SJSA1 (cell line): ENCODE measurements around a stretch of chr2.

DNA sequence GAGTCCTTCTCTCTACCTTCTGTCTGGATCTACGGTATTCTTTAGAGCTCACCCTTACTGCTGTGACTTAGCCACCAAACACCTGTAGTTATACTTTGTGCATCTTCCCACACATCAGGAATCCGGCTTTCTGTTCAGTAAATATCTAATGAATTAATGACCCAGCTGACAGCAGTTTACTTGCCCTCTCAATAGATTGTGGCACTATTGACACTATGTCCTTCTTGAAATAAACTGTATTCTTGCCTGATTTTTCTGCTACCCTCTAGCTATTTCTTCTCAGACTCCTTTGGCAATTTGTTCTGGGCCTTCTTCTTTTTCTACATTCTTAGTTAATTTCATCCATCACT, 124.0 kb upstream of the FANCL start:
- RAMPAGE, long total RNA = no peak

- RAMPAGE, long total RNA = no peak
Measured at GRCh38 chr2:58511667-58512047, 270.5 kb upstream of the FANCL start.

- RAMPAGE, long total RNA = no peak
Measured at GRCh38 chr2:59887910-59888329, 665.5 kb downstream of the BCL11A start.

- RAMPAGE, long total RNA = no peak
Measured at GRCh38 chr2:60301023-60301477, 252.4 kb downstream of the BCL11A start.

DNA sequence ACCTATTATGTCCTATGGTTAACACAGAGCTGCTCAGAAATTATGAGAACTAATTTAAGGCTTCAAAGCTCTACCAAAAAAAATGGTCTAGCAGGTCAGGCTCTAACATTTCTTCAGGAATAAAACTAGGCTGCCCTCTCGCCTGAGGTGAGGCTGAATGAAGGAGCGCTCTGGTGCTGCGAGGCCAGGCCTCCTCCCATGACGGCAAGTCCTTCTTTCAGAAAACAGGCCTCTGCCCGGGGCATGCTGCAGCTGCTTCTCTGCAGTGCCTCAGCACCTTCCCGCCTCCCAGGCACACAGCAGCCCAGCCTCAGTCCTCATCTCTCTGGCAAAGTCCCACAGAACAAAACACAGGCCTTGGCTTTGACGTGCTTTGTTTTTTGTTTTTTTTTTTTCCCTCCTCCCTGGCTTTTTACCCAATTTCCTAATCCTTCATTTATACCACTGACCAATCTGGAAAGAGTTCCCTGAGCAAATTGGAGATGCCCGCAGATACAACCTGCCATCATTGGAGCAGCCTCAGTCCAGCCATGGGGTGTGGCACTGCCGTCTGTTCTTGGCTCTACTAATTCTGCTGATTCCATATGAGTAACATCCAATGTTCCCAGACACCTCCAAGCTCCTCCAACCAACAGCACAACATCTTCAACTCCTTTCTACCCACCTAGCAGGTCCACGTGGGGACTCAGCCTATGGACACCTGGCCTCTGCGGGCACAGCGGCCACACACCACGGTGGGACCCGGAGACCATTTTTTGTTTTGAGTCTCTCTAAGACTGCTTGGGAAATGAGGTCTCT, 74.7 kb downstream of the BCL11A start:
- RAMPAGE, long total RNA = no peak

DNA sequence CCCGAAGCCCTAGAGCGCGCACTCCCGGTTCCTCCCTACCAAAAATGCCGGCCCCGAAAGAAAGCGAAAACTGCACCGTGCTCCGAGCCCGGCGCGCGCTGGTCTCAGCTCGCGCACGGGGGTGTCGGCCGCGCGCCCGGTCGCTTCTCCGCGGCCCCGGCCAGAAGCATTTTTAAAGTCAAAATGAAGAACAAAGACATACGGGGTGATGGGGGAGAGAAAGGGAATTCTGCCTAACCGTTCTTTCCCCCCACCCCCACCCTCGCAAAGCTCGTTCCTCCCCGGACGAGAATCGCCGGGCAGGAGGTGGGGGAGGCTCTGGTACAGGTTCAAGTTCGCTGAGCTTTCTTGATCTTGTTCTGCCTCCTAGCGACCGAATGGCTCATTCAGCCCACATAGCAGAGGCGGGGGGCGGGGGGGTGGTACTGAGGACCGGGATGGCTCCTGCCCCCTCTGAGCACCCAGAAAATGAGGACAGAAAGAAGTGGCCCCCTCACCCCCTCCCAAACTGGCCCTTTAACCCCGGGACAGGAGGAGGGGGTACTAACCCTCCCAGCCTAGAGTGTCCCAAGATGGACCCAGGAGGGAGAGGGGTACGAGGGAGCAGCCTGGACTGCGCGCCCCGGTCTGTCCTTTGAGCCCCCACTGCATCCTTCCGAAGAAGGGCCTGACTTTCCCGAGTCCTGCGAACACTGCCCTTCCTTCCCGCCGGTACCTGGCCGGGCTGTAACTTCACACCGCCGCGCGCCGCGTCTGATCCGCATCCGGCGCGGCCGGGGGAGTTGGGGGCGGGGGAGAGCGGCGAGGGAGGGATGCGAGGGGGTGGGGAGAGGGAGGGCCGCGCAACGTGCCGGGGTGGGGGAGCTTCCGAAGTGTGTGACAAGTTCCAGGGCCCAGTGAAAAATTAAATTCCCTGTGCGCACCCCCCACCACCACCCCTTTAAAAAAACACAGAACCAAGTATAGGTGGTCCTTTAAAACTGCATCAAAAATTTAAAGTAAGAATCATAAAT, 3.0 kb downstream of the BCL11A start:
- RAMPAGE, long total RNA = no peak

GRCh38 chr2:60551627-60552247, 1.7 kb downstream of the BCL11A start:
- RAMPAGE, long total RNA = no peak

DNA sequence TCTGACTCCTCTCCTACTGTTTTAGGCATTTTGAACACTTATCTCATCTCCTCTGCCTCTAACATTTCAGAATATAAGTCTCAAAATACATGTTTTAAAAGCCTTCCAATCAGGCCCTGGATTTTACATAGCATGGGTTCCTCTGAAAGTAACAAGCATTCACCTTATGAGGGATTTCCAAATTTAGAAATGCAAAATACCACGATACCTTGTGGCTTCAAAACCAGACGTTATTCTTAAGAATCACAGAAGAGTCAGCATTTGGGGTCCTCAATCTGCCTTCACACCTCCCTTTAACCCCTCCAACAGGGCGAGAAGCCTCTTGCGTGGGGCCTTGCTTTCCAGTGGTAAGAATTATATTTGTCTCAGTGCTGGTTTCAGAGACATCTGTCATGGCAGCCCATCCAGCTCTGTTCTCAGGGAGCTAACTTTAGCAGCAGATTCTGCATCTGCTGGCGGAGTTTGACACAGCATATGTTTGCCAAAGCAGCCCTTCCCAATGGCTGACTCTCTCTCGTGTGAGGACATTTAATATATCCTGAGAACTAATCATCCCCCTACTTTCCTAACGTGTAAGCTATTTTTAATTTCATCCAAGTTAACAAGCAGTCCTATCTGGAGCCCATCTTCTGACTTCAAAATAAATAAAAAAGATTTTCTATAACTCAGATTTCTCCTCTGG, 91.4 kb upstream of the BCL11A start:
- RAMPAGE, long total RNA = no peak

GRCh38 chr2:60948841-60949385, 67.5 kb downstream of the REL start:
- RAMPAGE, long total RNA = no peak

- RAMPAGE, long total RNA = no peak
Measured at GRCh38 chr2:60965328-60965818, 52.1 kb upstream of the PEX13 start.

DNA sequence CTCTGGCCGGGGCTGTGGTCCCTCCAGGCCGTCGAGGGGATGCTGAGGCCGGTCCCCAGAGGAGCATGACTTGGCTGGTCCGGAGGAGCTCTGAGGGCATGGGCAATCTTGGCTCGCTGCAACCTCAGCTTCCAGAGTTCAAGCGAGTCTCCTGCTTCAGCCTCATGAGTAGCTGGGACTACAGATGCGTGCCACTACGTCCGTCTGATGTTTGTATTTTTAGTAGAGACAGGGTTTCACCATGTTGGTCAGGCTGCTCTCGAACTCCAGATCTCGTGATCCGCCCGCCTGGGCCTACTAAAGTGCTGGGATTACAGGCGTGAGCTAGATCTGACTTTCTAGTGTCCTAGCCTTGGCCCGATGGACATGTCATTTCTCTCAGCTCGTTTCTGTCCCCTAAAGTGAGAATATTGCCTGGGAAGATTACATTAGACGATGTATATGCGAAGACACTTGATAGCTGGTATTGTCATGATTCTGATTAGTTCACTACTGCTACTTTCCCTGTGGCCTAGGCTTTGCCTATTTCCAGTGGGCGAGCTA, 16.3 kb downstream of the C2orf74 start:
- RAMPAGE, long total RNA = no peak

- RAMPAGE, long total RNA = no peak
Measured at GRCh38 chr2:61218420-61219122, 56.6 kb downstream of the C2orf74 start.

DNA sequence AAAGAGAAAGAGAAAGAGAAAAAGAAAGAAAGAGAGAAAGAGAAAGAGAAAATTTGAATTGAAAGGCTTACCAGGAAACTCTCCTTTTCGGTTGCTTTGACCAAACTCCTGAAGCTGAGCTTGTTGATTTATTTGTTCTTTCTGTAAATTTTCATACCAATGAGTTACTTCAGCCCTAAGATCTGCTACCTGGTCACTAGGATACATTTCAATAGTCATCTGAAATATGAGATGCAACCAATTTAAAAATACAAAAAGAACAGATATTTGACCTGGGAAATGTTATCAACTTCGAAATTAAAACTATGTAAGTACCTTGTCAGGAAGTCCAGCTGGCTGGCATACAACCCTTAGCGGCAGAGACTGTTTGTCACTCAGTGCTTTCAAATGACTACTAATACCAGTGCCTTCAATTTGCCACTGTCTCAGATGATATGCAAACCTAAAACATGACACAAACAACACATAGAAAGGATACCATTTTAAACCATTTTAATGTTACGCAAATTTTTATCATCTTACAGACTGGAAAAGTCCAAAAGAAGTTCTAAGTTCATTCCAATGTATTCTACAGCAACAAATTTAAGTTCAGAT, 149.6 kb downstream of the C2orf74 start:
- RAMPAGE, long total RNA = no peak

DNA sequence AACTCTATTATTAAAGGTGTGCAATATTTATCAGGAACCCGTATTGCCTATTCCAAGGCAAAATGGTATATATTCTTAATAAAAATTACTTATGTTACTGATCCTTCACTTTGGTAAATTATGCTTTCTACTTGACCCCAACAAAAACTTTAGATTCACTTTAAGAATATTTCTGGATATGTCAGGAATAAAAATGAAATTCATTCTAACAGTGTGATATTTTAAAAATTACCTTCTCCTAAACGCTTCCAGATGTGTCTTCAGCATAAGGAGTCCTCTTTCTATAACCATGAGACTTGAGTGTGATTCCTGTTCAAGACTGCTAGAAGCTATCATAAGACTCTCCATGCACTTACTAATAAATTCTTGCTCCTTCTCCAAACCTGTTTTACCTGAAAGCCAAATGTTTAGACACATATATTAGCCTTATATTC, 152.4 kb downstream of the C2orf74 start:
- RAMPAGE, long total RNA = no peak

- RAMPAGE, long total RNA = no peak
Measured at GRCh38 chr2:61350211-61350591, 120.7 kb downstream of the USP34 start.

DNA sequence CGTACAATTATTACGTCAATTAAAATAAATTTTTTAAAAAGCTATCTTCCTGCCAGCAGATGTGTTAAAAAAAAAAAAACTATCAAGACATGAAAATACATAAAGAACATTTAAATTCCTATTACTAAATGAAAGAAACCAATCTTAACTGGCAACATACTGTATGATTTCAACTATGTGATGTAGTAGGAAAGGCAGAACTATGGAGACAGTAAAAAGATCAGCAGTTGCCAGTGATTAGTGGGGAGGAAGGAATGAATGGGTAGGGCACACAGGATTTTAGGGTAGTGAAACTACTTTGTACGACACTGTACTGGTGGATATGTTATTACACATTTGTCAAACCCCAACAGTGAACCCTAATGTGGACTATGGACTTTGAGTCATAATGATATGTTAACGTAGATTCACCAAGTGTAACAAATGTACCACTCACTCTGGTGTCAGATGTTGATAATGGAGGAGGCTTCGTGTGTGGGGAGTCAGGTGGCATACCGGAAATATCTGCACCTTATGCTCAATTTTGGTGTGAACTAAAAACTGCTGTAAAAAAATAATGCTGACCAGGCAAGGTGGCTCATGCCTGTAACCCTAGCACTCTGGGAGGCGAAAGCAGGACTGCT, 27.3 kb downstream of the USP34 start:
- RAMPAGE, long total RNA = no peak

DNA sequence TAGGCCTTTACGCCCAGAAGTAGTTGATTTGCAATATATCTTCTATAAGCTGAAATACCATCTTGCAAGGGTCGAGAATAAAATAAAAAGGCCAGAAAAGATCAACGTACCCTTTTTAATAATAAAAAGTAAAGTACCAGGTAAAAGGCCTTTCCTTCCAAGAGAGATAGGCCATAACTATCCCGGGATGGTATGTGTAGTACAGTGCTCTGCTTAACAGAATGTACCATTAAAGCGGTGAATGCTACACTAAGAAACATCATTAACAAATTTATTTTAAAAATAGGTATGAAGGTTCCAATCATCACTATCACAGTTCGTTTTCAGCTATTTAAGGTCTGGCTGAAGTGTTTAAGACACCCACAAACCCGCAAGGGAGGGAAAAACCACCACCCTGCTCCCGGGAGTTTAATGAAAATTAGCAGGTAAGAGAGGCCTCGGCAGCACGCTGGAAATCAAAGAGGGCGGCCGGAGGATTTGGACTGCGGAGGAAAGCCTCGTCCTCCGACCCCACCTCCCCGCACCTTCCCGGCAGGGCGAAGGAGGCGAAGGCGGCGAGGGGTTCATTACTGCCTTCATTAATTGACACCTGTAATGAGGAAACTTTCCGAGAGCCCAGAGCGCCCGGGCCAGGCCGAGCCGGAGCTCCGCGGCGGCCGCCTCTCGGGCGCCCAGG, 964 bp downstream of the USP34 start:
- RAMPAGE, long total RNA = no peak

GRCh38 chr2:61482276-61483542, 11.8 kb upstream of the USP34 start:
- RAMPAGE, long total RNA = no peak

DNA sequence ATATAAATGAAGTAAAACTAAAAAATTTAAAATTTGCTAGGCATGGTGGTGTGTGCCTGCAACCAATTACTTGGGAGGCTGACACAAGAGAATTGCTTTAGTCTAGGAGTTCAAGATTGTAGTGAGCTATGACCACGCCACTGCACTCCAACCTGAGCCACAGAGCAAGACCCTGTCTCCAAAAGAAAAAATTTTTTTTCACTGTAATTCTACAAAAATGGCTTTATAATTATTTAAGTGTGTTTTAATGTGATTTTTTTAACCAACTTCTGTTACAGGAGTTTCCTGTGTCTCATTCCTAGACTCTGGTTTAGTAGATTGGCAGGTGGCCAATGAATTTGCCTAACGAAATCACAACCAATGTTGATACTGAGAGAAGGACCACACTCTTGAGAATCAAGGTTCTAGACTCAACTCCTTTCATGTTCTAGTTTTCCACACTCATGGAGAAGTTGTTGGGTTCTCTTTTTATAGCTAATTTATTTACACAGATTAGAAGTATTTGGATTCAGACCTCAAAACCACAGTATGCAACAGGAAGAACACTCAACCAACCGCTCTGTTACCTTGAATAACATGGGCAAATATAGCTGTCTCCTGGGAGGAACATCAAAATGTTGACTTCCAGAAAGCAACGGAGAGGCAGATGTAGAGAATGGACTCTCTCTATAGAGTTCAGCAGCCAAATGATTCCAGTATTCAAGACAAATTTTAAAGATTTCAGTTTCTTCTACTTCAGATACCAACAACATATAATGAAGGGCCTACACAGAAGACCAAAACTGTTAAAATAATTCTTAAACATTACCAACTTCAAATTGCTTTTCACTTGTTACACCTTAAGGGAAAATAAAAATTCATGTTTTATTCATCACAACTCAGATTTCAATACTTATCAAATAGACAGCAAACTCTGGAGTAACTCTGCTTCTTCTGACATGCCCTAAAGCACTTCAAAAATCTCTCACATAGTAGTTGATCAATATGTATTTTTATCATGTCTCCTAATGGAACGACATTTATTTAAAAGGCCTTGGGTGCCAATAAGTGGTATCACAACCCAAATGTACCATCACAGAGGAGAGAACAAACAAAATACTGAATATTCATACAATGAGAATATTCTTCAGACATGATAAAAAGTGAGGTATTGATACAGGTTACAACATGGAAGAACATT, 22.8 kb upstream of the USP34 start:
- RAMPAGE, long total RNA = no peak

DNA sequence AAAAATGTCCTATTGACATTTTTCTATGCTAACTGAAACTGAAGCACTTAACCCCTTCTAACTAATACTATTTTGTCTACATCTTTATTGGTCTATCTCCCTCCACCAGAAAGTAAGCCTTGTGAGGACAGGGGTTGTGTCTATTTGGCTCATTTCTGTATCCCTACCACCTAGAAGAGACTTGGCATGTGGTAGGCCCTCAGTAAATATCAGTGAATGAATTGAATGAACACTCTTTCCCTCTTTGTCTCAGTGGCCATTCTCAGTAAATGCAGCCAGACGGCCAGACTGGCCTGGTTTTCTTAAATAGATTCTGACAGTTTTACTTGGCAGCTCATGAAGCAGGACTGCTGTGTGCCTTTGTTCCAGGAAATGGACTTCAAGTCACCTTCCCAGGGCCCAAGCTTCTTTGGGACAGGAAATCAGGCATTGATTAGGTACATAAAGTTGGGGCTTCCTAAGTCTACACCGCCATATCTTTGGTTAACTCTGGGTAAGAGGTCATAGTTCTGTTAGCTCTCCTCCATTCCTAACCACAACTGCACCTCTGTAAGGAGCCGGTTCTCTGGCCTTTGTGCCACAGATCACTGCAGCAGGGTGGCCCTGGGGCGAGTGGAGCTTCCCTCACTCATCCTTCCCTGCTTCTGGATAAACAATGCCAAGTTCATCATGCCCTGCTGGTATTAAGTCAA, 122.3 kb upstream of the XPO1 start:
- RAMPAGE, long total RNA = no peak